Diencephalon (tissue), 2 donors: Measurements from ENCODE around the gene TEKT5.

- RAMPAGE, long total RNA: no peak
Measured at GRCh38 chr16:10565103-10565553, 15.3 kb downstream of the EMP2 start.

GRCh38 chr16:10578328-10579394 lies 1.7 kb downstream of the EMP2 start:
- RAMPAGE, long total RNA: no peak

- RAMPAGE, long total RNA: no peak
Measured at GRCh38 chr16:10618729-10619268, 38.4 kb upstream of the EMP2 start.

DNA sequence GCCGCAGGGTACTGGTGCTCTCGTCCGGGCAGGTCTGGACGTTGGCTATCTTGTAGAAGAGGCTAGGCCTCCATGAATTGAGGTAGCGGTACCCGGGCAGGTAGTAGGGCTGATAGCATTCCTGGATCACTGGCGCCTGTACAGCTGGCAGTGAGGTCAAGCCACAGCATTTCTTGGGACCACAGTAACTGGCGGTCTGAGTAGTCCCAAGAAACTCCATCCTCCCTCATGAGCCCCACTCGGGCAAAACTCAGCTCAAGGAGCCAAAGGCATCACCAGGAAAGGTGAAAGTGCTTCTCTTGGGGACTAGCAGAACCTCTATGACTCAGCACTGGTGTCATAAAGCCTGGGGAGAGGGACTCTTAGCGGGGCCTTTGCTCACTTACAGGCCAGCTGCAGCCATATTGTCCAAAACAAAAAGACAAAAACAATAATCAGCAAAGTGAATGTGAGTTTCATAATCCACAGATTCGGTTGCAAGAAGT lies at the start of gene TEKT5:
Gene TEKT5 (minus strand): TSS at position 277 of the 485 bp plus-strand sequence.
- RAMPAGE, long total RNA: no peak

- RAMPAGE, long total RNA: no peak
Measured at GRCh38 chr16:10741867-10742405, 1.7 kb upstream of the NUBP1 start.

GRCh38 chr16:10744447-10744870 lies 817 bp downstream of the NUBP1 start:
- RAMPAGE, long total RNA: no peak

GRCh38 chr16:10871400-10872096 lies 5.5 kb upstream of the CIITA start:
- RAMPAGE, long total RNA: no peak

- RAMPAGE, long total RNA: no peak
Measured at GRCh38 chr16:11076179-11076865, 132.0 kb downstream of the CLEC16A start.

DNA sequence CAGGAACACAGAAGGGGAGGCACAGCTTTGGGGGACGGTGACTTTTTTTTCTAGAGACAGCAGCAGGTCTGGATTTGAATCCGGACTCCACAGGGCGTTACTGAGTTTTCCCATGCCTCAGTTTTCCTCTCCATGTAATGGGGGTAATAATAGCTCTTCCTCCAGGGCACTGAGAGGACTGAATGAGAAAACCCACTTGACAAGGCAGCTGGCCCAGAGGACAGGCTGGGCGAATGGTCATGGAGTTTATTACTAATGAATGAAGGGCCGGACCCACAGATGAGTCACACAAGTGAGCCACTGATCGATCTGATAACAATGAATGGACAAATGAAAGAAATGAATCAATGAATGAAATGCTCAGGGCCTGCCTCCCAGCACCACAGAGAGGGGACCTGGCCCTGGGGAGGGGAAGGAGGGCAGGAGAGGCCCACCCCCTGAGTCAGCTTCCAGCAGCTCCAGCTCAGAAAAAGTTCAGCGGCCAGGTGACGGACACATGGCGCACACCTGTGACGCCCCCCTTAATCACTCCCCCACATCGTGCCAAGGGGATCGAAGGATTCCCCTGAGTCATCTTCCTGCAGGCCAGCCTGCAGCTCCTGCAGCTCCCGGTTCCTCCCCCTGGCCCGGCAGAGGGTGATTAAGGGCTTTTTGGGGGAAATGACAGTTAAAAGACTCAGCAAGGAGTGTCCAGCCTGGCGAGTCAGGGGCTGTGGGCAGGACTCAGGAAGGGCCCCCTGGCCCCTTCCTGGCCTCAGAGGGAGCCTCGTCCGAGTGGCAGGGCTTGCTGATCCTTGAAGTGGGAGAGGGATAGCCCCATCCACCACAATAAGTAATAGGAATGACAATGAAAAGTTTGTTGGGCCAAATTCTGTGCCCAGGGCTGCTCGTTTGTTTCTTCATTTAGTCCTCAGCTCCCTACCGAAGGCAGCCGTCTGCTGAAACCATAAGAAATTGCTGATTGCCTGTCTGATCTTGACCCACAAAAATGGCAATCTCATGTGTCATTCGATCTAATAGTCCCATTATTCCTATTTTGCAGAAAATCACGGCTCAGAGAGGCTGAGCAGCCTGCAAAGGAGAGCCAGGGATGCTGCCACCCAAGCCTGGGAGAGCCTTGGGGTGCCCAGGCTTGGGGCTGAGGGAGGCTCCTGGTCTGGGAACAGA lies 54.1 kb downstream of the SOCS1 start:
- RAMPAGE, long total RNA: no peak

DNA sequence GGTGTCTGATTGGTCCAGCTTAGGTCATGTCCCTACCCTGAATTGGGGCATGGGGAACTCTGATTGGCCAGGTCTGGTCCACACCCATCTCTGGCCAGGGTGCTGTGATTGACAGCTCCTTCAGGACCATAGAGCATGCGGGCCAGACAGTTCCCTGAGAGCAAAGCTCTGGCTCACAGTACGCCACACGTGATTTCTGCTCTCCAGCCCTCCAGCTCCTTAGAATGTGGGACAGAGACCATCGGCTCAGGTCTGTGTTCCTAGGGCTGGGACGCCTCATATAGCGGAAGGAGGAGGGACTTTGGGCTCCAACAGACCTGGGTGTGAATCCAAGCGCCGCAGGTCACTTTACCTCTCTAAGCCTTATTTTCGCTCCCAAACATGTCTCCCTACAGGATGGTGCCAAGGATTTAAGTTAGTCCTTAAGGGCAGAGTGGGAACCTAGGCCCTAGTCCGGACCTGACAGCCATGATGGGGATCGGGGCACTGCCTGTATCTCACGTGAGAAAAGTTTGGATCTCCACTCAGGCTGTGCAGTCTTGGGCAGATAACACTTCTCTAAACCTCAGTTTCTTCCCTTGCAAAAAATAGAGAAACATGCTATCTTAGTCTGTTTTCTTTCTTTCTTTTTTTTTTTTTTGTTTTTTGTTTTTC lies 17.2 kb downstream of the SOCS1 start:
- RAMPAGE, long total RNA: no peak

GRCh38 chr16:11315409-11316009 lies 29.8 kb upstream of the RMI2 start:
- RAMPAGE, long total RNA: no peak

GRCh38 chr16:11497944-11498197 lies 29.2 kb downstream of the ENSG00000188897 start:
- RAMPAGE, long total RNA: no peak

DNA sequence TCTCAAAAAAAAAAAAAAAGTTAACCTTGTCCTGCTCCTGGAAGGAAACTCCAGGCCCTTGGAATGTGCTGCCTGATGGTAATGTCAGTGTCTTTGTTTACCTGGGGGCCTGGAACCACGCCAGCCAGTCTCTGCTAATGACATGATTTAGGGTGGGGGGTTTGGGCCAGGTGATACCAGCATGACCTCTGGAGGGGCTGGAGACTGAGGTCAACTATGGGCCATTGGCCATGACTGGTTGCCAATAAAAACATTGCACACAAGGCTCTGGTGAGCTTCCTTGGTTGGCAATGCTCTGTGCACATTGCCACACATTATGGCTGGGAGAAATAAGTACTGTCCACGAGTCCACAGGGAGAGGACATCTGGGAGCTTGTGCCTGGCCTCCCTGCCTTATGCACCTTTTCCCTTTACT lies 7.2 kb upstream of the ENSG00000188897 start:
- RAMPAGE, long total RNA: no peak

GRCh38 chr16:11555806-11556270 lies 28.8 kb upstream of the ENSG00000188897 start:
- RAMPAGE, long total RNA: no peak

DNA sequence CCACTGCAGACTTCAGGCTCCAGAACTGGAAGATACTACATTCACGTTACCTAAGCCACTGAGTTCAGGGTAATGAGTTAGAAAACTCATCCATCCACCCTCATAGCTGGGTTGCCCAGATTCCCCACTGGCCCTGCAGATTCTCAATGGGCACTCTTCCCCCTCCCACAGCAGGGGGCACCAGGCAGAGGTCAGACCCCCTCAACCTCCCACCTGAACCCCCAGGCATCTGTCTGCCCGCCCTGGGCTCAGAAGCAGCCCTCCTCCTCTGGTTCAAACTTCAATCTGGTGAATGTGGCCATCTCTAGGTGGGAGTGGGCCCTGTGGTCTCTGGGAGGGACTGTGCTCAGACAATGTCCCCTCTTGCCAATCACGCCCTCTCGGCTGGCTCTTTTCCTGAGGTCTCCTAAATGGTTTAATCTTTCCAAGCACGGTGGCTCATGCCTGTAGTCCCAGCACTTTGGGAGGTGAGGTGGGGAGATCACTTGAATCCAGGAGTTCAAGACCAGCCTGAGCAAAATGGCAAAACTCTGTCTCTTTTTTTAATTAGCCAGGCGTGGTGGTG lies 15.2 kb downstream of the LITAF start:
- RAMPAGE, long total RNA: no peak

- RAMPAGE, long total RNA: no peak
Measured at GRCh38 chr16:11572123-11573019, 14.3 kb downstream of the LITAF start.

GRCh38 chr16:11596681-11597649 lies 10.2 kb upstream of the LITAF start:
- RAMPAGE, long total RNA: no peak

DNA sequence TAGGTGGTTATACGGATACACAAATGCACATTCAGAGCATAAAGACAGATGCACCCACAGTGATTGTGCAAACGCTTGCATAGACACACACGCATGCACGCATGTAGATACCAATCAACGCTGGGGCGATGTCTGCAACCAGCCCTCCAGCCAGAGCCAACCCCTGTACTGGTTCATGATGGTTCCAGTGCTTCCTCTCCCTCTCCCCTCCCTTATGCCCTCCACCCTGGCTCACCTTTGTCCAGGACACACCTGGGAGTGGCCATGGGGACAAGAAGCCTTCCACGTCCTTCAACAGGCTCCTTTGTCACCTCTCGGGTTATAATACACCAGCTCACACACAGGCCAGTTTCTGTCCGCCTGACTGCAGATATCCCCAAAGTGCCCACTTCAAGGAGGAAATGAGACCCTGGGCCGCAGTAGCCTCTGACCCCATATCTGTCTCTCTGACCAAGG lies 33.0 kb upstream of the SNN start:
- RAMPAGE, long total RNA: no peak

DNA sequence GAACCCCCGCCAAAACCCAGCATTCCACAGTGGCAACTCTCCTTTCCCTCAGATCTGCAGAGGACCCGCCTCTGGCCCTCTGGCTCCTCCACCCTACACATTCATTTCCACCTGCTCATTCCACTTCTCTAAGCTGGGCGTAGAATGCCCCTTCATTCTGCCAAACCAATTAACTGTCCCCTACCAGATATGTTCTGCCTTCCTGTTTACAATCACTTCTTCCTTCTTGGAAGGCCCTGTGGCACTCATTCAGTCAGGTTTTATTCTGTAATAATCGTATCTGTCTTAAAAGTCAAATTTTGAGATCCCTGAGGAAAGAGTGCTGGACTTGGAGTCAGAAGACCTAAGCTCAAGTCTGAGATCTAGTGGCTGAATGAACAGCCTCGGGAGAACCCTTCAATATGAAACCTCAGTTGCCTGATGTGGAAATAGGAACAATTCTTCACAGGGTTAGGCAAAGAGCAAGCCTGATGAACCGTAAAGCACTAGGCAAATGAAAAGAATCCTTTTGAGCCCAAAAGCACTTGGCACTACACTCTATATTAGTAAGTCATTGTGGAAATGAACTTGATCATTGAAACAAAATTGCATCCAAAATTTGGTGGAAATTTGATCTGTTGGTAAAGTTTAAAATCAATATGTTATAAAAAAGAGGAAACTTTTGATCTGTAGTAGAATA lies 20.3 kb downstream of the TXNDC11 start:
- RAMPAGE, long total RNA: no peak

DNA sequence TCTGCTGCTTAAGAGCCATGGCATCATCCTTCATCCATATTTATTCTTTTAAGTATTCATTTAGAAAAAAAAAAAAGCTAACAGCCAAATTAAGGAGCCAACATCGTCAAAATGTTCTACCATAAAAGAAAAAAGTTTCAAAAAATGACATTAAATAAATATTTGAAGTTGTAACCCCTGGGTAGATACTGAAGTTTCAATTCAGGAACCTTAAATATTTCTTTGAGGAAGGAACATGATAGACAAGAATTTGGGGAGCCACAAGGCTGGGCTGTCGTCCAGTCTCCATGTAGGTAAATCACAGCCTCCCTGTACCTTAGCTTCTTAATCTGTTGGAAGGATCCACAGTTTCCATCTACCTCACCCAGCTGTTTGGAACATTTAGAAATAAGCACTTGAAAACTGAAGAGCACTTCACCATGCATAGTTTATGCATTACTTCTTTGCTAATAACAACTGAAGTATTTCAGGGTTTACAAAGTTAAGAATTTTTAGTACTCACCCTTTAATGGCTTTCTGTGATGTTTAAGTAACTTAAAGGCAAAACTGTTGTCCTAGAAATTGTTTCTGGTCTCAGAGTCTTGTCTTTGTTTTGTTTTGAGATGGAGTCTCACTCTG lies 17.3 kb downstream of the TXNDC11 start:
- RAMPAGE, long total RNA: no peak